Adrenal gland (tissue), 7 donors: ENCODE measurements around the gene NPIPB5.

- PRO-cap, 3 experiments = no peak in any of the 3 experiments
- RAMPAGE, long total RNA, 4 experiments = no peak in any of the 4 experiments
- RRBS = no CpG with 5 or more reads among the region's 4 CpGs
Measured at GRCh38 chr16:22188551-22189007, 17.5 kb upstream of the EEF2K start.

GRCh38 chr16:22190622-22191725, 15.1 kb upstream of the EEF2K start:
- PRO-cap, 3 experiments = peak in 3 of 3 experiments; most common plus-strand start chr16:22191107 (in 1); most common minus-strand start chr16:22191324 (in 2)
- RAMPAGE, long total RNA, 4 experiments = start-site peak on the plus strand in 1 of 4 experiments, at chr16:22191386-22191516 at its widest, 10 reads per replicate
- RRBS = 3% methylated on average over 8 of the region's 60 CpGs

- PRO-cap, 3 experiments = peak in 2 of 3 experiments; most common plus-strand start chr16:22196139 (in 2)
- RAMPAGE, long total RNA, 4 experiments = no peak in any of the 4 experiments
- RRBS = no CpG with 5 or more reads among the region's 24 CpGs
Measured at GRCh38 chr16:22195979-22196649, 10.0 kb upstream of the EEF2K start.

DNA sequence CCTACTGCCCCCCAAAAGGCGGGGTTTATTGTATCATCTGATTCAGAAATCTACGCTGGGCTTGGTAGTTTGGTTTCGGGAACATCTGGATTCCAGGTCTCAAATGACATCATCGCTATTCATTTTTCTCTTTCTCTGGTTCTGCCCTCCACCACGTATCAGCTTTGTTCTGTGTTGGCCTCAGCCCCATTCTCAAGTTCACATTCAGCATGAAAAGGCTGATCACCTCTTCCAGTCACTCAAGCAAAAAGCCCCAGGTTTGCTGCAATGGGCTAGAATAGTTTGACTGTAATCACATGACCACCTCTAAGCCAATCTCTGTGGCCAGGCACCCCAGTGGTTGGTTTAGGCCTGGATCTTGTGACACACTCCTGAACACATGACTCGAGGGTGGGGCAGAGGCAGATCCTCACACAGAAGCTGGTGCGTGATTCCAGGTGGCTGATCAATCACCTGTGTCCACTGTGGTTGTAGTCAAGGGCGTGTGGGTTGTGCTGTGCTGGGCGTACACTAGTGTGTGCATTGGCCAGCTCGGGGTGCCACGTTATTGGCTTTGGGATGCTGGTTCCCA, 11.8 kb downstream of the EEF2K start:
- PRO-cap, 3 experiments = no peak in any of the 3 experiments
- RAMPAGE, long total RNA, 4 experiments = no peak in any of the 4 experiments
- RRBS = no CpG with 5 or more reads among the region's 11 CpGs

DNA sequence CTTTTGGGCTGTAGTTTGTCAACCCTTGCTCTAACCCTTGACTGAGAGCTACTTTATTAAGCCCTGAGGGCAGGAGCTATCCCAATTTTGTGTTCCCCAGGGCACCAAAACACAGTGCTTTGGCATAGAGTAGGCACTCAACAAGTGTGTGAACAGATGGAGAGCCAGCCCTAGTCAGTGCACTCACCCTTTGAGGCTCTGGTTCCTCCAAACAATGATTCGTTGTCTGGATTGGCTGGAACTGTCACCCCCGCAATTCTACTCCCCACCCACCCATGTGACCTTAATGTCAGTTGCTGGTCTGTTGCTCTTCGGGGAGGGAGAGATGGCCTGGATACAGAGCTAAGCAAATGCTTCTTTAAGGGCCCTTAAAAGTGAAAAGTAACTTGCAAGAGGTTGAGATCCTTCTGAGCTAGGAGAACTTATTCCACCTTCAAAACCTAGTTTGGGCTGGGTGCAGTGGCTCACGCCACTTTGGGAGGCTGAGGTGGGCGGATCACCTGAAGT, 10.5 kb upstream of the POLR3E start:
- PRO-cap, 3 experiments = no peak in any of the 3 experiments
- RAMPAGE, long total RNA, 4 experiments = no peak in any of the 4 experiments
- RRBS = no CpG with 5 or more reads among the region's 5 CpGs

GRCh38 chr16:22320922-22321737, 23.9 kb downstream of the POLR3E start:
- PRO-cap, 3 experiments = no peak in any of the 3 experiments
- RAMPAGE, long total RNA, 4 experiments = no peak in any of the 4 experiments
- RRBS = no CpG with 5 or more reads among the region's 19 CpGs

DNA sequence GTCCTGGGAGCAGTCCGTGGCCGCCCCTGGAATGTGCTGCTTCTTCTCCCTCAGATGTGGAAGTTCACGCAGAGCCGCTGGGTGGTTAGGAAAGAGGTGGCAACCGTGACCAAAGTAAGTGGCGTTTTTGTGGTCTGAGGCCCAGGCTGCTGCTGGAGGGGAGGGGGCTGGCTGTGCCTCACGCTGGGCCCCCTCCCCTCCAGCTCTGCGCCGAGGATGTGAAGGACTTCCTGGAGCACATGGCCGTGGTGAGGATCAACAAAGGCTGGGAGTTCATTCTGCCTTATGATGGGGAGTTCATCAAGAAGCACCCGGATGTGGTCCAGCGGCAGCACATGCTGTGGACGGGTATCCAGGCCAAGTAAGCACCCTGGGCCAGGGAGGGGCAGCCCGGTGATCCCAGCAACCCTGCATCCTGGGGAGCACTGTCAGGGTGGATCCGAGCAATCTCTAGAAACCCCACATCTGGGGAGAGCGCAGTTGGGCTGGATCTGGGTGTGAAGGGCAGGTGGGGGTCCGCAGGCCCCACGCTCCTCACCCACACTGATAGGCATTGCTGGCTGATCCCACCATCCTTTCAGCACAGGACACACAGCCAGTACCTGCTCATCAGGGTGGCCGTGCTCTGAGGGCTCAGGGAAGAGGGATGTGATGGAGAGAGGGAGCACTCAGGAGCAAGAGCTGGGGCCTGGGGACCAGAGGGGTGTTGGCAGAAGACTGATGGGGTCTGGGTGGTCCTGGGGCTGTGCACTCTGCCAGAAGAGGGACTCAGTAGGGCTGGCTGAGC, 27.3 kb downstream of the POLR3E start:
- PRO-cap, 3 experiments = no peak in any of the 3 experiments
- RAMPAGE, long total RNA, 4 experiments = no peak in any of the 4 experiments
- RRBS = 94% methylated on average over 4 of the region's 19 CpGs

DNA sequence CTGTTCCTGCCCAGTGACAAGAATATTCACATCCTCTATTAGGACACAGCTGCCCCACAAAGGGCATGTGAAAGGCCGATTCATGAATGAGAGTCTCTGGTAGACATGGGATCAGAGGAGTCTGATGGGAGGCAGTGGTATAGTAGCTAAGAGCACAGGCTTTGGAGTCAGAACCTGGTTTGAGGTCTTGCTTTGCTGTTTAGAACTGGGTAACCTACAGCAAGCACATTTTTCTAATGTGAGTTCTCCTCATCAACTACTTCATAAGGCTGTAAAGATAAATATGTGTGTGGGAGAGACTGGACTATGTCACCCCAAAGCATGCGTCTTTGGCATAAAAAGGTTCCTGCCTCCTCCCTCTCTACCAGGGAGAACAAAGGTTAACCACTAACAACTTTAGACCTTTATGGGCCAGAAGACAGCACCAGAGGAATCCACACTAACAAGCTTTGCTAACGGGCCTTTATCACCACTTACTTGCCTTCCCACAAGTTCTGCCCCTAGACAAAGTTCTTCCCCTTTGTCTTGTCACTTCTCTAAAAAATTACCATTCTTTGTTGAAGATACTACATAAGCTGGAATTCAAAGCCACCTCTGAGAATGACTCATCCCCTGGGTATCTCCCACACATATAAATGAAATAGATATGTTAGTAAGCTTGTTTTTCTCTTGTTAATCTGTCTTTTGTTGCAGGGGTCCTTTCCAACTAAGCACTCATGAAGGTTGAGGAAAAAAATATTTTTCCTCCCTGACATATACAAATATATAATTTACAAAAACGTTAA, 21.0 kb downstream of the CDR2 start:
- PRO-cap, 3 experiments = no peak in any of the 3 experiments
- RAMPAGE, long total RNA, 4 experiments = no peak in any of the 4 experiments
- RRBS = no CpG with 5 or more reads among the region's 4 CpGs

GRCh38 chr16:22425442-22425938, 51.1 kb upstream of the CDR2 start:
- PRO-cap, 3 experiments = no peak in any of the 3 experiments
- RAMPAGE, long total RNA, 4 experiments = no peak in any of the 4 experiments
- RRBS = no CpG with 5 or more reads among the region's 16 CpGs

- PRO-cap, 3 experiments = no peak in any of the 3 experiments
- RAMPAGE, long total RNA, 4 experiments = no peak in any of the 4 experiments
- RRBS = no CpG with 5 or more reads among the region's 3 CpGs
Measured at GRCh38 chr16:22510667-22510967, at the start of gene NPIPB5. TSS of gene NPIPB5 (plus strand) at chr16:22510891.

GRCh38 chr16:22814578-22815356, 805 bp downstream of the HS3ST2 start:
- PRO-cap, 3 experiments = no peak in any of the 3 experiments
- RAMPAGE, long total RNA, 4 experiments = start-site peak on the minus strand in 1 of 4 experiments, at chr16:22814792-22814829 at its widest, 15 reads per replicate
- RRBS = 9% methylated on average over 26 of the region's 64 CpGs

- PRO-cap, 3 experiments = no peak in any of the 3 experiments
- RAMPAGE, long total RNA, 4 experiments = no peak in any of the 4 experiments
- RRBS = no CpG with 5 or more reads among the region's 2 CpGs
Measured at GRCh38 chr16:23132298-23132618, 17.0 kb downstream of the USP31 start.

- PRO-cap, 3 experiments = peak in 3 of 3 experiments; most common plus-strand start chr16:23148932 (in 3); most common minus-strand start chr16:23148750 (in 1)
- RAMPAGE, long total RNA, 4 experiments = no peak in any of the 4 experiments
- RRBS = 1% methylated on average over 18 of the region's 83 CpGs
Measured at GRCh38 chr16:23148194-23149124, 793 bp downstream of the USP31 start.

GRCh38 chr16:23258298-23258795, 43.8 kb upstream of the SCNN1B start:
- PRO-cap, 3 experiments = no peak in any of the 3 experiments
- RAMPAGE, long total RNA, 4 experiments = no peak in any of the 4 experiments
- RRBS = no CpG with 5 or more reads among the region's 9 CpGs

DNA sequence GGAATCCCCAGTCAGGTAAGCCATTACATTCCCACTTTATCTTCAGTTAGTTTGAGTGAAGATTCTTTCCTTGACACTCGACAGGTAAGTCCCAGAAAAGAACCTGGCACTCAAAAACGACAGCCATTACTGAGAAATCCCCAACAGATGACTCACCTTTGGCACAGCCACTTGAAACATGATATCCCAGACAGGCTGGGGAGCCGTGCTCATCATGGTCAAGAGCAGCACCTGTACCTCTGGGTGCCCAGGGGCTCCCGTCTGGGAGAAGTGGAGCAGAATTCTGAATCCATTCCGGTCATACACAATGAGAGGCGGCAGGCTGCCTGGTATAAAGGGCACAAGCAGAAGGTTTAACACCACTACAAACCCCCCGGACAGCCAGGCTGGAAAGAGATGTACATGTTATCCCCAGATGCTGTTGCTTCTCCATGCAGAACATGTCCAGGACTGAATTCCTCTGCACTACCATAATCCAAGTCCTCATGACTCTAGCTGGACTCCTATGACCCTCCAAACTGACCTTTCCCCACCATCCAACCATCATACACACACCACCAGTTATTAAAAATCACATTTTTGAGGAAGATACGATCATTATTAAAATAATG, 17.0 kb upstream of the COG7 start:
- PRO-cap, 3 experiments = no peak in any of the 3 experiments
- RAMPAGE, long total RNA, 4 experiments = no peak in any of the 4 experiments
- RRBS = 95% methylated on average over 3 of the region's 8 CpGs

DNA sequence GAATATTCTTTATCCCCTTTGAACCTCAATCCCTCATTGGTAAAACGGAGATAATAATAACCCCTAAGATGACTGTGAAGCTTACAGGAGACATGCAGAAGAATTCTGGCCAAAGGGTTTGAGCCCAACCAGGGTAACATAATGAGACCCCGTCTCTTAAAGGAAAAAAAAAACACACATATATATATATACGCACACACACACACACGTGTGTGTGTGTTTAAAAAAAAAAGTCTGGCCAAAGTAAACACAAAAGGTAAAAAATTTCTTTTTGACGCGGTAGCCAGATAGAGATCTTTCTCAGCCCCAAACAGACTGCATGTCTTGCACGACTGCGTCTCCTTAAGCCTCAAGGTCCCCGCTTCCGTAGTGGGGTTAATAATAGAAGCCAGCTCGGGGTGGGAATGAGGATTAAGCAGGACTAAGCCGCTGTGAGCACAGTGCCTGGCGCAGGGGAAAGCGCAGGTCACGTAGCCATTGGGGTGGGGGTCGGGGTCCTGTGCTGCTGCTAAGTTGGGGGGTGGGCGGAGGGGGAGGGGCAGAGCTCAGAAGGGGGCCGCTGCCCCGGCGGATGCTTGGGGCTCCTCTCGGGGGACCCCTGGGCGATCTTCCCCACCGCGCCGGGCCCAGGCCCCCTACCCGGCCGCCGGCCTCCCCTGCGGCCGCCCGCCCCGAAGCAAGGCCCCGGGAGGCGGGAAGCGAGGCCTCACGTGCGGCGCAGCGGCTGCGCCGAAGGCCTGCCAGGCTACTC, 551 bp downstream of the GGA2 start:
- PRO-cap, 3 experiments = peak in 3 of 3 experiments; most common plus-strand start position 438 of the sequence (in 2); most common minus-strand start position 351 of the sequence (in 2)
- RAMPAGE, long total RNA, 4 experiments = no peak in any of the 4 experiments
- RRBS = 2% methylated on average over 18 of the region's 41 CpGs

- PRO-cap, 3 experiments = no peak in any of the 3 experiments
- RAMPAGE, long total RNA, 4 experiments = no peak in any of the 4 experiments
- RRBS = no CpG with 5 or more reads among the region's 4 CpGs
Measured at GRCh38 chr16:23669200-23669830, 9.4 kb upstream of the PLK1 start.

- PRO-cap, 3 experiments = no peak in any of the 3 experiments
- RAMPAGE, long total RNA, 4 experiments = no peak in any of the 4 experiments
- RRBS = no CpG with 5 or more reads among the region's 8 CpGs
Measured at GRCh38 chr16:23700468-23700886, 12.5 kb downstream of the ERN2 start.

DNA sequence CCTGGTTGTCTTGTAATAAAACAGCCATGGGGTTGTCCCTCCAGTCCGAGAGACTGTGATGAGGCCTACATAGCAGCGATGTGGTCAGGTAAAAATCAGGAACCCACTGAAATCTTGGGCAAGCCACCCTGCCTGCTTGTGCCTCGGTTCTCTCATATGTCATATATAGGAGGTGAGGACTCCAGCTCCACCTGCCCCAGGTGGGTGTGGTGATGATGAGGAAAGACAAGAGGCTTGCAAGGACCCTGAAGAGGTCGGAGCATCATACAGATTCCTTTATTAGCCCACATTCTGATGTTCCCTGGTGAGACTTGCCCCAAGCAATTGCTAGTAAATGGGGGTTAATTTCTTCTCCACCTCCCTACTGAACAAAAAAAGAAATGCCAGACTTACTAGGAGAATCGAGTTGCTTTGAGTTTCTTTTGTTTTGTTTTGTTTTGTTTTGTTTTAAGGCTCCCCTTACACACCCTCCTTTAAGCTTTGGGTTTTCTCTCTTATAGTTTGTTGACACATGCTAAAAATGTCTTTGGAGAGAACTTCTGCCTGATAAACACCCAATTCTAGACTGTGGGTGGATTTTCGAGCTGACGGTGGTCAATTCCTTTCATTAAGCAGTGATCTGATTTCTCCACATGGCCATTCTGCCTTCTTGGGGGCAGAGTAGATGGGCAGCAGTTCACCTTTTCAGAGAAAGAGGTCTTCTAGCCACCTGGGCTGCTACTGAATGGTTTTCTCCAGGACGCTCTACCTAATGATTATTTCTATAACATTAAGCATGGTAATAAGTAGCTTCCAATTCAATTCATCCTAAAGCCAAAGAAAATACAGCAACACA, 37.1 kb upstream of the CACNG3 start:
- PRO-cap, 3 experiments = no peak in any of the 3 experiments
- RAMPAGE, long total RNA, 4 experiments = no peak in any of the 4 experiments
- RRBS = no CpG with 5 or more reads among the region's 8 CpGs

GRCh38 chr16:24257941-24258325, 1.8 kb downstream of the CACNG3 start:
- PRO-cap, 3 experiments = peak in 1 of 3 experiments; most common minus-strand start chr16:24258042 (in 1)
- RAMPAGE, long total RNA, 4 experiments = no peak in any of the 4 experiments
- RRBS = no CpG with 5 or more reads among the region's 5 CpGs